Trachea (tissue), 1 donor: Measurements from ENCODE around the genes KCNH5, WDR89, ZBTB25 and ZBTB1.

GRCh38 chr14:61567958-61569315, 126.9 kb upstream of the HIF1A start:
- PRO-cap = bidirectional peak, plus-strand start at chr14:61568832, minus-strand start at chr14:61568775

DNA sequence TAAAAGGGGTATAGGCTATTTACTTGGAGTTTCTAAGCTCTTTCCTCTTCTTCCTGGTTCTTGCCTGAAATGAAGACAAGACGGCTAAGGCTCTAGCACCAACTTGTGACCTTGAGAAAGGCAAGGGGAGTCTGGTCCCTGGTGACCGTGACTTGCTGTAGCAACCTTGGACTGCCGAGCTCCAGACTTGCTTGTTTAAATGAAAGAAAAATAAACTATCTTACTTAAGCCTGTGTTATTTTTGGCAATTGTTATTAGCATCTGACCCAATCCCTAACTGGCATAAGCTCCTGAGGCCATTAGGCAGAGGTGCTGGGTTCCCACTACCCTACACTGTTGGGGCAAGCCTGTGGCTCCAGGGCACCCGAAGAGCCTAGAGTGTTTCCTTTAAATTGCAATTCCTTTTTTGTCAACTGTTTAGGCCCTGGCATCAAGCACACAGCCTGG, 106.9 kb upstream of the HIF1A start:
- PRO-cap = no peak

- PRO-cap = no peak
These were observed 87.7 kb upstream of the HIF1A start for GRCh38 chr14:61607512-61608029.

- PRO-cap = no peak
These were observed 41.7 kb upstream of the HIF1A start for GRCh38 chr14:61653601-61654016.

- PRO-cap = no peak
These were observed 25.5 kb upstream of the SNAPC1 start for GRCh38 chr14:61736616-61737319.

- PRO-cap = unidirectional peak, minus-strand start at chr14:63045425
These were observed at the start of gene KCNH5 for GRCh38 chr14:63045255-63046390. TSS of gene KCNH5 (minus strand) at chr14:63045458.

- PRO-cap = no peak
These were observed 12.2 kb upstream of the RHOJ start for GRCh38 chr14:63192045-63192512.

DNA sequence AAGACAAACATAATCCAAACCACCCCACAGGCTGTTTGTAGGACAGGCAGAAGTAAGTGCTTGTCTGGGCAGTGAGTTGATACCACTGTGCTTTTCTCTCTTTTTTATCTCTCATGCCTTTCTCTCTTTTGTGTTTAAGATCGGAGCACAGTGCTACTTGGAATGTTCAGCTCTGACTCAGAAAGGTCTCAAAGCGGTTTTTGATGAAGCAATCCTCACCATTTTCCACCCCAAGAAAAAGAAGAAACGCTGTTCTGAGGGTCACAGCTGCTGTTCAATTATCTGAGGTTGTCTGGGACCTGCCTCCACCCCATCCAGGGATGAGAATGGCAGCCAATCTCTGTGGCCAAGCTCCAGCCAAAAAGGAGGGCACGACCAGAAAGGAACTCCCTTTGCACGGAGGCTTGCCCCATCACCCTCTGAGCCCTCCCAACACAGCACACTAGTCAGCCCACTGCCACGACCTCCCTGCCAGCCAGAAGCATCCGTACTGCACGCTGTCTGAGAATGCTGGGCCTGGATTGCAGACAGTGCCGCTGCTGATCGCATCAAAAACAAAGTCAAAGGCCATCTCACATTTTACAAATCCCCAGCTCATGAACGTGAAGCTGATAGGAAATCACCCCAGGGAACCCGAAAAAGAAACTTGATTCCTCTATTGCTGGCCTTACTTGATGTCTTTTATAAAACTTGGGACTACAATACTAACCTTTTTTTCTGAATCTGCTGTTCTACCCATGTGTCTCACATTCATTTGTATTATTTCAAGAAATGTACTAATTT, 27.8 kb downstream of the GPHB5 start:
- PRO-cap = no peak

DNA sequence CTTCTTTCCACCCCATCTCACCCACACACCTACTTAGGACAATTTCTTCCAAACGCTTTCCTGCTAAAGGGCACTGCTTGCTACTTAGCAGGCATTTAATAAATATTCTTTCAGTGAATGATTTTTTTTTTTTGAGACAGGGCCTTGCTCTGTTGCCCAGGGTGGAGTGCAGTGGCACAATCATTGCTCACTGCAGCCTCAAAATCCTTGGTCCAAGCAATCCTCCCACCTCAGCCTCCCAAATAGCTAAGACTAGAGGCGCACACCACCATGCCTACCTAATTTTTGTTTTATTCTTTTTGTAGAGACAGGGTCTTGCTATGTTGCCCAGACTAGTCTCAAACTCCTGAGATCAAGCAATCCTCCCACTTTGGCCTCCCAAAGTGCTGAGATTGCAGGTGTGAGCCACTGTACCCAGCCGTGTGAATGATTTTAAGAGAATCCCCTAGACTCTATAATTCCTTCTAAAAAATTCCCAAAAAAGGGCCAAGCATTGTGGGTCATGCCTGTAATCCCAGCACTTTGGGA, 55.0 kb downstream of the PPP2R5E start:
- PRO-cap = no peak

DNA sequence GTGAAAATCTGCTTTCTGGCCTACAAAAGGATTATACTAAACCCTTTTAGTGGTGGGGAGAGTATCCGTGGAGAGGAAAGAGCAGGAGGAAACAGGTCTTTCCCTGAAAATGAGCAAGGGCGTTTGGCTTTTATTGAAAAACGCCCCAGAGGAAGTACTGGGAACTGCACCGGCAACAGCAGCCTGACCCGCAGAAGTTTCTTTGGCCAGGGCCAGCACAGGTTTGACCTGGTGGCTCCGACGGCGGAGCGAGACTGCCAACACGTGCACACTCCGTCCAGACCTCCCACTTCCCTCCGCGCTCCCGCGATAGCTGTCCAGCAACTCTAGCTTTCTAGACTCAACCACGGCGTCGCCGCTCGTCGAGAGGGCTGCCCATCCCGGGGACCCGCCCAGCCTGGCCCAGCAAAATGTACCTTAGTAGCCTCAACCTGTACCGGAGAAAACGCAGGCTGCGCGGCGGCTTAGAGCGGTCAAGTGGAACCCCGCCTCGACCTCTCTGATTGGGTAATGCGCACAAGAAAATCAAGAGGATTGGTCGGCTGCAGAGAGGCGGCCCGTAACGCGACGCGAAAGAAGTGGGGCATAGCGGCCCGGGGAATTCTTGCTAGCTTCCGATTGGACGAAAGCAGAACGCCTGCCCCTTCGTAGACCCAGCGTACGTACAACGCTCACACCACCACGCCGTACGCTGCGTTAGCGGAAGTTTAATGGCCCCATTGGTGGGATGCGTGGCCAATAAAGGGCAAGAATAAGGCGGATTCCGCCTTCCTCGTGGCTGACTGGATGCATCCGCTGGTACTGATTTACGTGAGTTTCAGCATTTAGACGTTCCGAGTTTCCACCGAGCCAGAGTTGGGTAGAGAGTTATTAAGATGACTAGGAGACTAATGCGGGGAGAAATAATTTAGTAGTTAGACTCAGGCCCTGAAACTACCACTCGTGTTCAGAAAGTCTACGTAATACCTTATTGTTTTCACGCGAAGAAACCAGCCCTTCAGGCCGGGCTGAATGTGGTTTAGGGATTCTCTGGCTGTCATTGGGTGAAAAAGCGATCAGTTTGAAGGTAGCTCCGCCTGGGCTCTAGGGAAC, at the start of gene WDR89:
Gene WDR89 (minus strand): TSS at position 484 of the 1,092 bp plus-strand sequence.
- PRO-cap = unidirectional peak, minus-strand start at position 204 of the sequence; bidirectional peak, plus-strand start at position 663 of the sequence, minus-strand start at position 432 of the sequence; bidirectional peak, plus-strand start outside the sequence, minus-strand start at position 1,038 of the sequence

- PRO-cap = no peak
These were observed 9.1 kb upstream of the WDR89 start for GRCh38 chr14:63650752-63651156.

DNA sequence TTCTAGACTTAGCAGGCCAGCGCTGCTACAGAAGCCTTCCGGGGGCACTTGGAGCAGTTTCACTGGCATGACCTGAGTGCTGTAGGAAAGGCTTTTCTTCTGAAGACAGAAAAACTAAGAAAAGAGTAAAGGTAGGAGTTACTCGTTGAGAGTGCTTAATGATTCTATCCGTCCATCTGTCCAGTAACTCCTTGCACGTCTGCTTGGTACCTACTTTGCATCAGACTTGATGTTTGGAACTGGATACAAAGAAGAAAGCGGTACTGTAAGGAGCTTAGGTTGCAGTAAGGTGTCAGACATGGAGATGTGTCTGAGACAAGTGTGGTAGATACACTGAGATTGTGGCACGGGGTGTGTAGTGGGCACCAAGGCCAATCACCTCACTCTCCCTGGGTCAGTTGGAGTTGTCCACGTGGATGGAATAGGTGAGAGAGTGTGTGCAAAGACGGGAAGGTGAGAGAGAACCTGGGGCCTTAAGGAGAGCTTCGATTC, 31.4 kb downstream of the SYNE2 start:
- PRO-cap = no peak

DNA sequence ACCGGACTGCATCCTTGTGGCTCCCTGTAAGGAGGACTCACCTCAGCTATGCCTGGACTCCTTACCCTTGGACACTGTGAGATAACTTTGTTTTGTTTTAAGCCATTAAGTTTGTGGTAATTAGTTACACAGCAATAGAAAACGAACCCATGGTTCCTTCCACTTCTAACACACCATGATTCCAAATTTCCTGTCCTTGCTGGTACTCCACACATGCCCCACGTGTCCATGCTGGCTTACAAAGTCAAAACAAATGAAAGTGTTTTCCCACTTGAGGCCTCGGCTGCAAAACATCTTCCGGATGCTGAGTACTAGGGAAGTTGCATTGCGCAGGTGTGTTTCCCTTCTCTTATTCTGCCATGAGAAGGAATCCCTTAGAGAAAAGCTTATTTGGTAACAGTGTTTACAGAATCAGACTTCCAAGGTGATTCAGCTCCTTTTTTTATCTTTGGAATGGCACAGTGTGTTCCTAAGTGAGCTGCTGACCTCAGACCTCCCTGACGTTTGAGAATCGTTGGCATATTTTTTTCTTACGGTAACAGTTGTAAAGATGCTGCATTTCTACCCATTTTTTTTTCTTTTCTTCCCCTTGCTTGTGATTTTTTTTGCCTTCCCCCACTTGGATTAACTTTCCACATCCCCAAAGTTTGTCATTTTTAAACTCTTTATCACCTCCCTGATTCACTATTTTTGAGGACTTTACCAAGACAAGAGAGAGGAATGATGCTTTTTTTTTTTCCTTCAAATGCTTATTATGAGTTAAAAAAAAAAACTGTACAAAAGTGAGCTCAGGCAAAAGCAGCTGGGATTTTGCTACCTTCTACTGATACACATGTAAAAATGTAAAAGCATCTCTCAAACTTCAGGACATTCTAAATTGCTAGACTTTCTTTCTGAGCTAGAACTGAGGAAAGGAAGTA, 211.3 kb downstream of the ESR2 start:
- PRO-cap = no peak

DNA sequence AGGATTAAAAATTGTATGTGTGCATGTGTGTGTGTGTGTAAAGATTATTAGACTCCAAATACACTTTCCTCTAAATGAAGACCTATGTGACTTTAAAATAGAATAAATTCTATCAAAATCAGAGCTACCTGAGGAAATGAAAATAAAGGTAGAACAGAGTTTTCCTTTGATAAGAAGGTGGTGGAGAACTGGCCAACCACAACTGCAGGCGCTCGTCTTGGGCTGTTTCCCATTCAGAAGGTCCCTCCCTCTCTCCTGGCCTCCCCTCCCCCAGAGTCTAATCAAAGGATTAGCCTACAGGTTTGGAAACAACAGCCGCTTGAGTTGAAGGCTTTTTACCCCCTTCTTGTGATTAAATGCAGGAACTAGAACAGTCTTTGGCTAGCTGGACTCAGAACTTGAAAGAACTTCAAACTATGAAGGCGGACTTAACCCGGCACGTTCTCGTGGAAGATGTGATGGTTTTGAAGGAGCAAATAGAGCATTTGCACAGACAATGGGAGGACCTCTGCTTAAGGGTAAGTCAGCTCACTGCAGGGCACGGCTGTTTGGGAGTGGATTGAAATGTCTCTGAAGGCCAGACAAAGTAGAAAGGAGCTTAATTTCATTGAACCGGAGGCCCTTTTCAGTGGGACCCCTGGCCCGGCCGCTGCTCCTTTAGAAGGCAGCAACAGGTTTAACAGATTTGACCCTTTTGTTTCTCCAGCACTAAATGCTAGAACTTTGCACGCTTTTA, 107.9 kb downstream of the ESR2 start:
- PRO-cap = no peak

- PRO-cap = no peak
These were observed 94.0 kb downstream of the ESR2 start for GRCh38 chr14:64200188-64200468.

- PRO-cap = no peak
These were observed 76.9 kb downstream of the ESR2 start for GRCh38 chr14:64217332-64217634.

- PRO-cap = no peak
These were observed 72.5 kb downstream of the ESR2 start for GRCh38 chr14:64221648-64222044.

DNA sequence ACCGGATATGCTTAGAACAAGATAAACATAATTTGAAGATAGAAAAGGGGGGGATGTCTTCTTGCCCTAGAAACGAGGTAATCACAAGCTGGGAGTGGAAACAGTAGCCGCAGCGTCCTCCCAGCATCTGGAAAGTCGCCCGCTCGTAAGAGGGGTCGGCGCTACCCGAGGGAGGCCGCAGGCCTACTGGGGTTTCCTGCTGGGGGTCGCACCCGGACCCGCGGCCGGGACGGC, 579 bp downstream of the ZBTB25 start:
- PRO-cap = no peak

DNA sequence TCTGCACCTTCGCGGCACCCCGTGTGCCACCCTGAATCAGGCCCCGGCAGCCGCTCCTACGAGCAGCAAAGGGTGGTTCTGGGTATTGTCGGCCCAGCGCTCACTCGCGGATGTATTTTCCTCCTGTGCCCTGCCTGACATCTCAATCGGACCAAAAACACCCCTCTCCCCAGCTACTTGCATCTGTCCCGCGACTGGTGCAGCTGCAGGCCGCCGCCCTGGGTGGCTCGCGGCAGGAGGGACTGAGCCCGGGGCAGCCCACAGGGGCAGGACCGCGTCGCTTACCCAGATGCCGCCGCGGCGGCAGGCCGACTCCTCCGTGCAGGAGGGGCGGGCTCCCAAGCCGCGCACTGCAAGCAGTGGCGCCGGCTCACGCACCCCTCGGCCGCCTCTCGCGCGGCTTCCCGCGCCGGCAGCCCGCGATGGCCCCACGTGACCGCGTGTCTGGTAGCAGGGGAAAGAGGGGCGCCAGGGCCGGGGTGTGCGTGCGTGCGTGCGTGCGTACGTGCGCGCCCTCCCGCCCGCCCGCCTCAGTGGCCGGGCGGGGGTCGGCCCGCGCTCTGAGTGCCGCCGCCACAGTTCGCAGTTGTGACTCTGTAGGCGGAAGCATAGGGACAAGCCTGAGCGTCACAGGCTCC, at the start of gene ZBTB25:
Gene ZBTB25 (minus strand): TSS at position 463 of the 638 bp plus-strand sequence.
- PRO-cap = bidirectional peak, plus-strand start outside the sequence, minus-strand start at position 562 of the sequence

DNA sequence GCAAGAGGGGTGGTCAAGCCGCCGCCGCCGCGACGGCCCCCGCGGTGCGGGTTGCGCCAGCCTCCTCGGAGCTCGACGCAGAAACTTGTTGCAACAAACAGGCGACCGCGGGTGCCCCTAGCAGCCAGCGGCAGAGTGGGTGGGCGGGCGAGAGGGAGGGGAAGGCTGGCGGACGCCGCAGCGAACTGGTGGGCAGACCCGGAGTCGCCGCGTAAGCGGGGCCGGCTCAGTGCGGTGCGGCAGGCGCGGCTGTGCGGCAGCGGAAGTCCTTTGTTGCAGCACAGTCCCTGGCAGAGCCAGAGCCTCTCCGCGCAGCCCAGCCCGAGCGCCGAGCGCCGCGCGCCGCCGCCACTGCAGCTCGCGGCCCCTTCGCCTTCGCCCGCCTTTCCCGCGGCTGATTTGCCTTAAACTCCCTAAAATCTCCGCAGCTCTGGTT, at the start of gene ZBTB1:
Gene ZBTB1 (plus strand): TSS at position 273 of the 436 bp plus-strand sequence.
- PRO-cap = bidirectional peak, plus-strand start at position 229 of the sequence, minus-strand start at position 87 of the sequence